Peyer's patch (tissue), 4 donors: ENCODE data around the gene ATAT1.

DNA sequence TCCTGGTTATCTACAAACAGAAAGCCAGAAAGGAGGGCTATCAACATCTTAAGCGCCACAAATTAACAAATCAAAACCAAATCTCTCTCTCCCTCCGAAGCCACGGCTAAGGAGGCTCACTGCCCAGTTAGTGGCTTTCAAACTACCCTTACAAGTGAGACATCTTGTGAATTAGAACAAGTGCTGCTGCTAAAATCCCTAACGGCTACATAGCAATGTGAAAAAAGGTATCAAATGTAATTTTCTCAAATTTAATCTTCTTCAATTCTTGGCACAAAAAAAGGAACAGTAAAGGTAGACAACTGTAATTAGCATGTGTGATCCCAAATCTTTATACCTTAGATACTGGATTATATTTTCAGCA, 1.5 kb upstream of the TRIM39 start:
- PRO-cap, result no peak
- RAMPAGE, long total RNA, 4 experiments, result start-site peak on the minus strand in 1 of 4 experiments, centred at position 227 of the sequence, 37 reads per replicate

DNA sequence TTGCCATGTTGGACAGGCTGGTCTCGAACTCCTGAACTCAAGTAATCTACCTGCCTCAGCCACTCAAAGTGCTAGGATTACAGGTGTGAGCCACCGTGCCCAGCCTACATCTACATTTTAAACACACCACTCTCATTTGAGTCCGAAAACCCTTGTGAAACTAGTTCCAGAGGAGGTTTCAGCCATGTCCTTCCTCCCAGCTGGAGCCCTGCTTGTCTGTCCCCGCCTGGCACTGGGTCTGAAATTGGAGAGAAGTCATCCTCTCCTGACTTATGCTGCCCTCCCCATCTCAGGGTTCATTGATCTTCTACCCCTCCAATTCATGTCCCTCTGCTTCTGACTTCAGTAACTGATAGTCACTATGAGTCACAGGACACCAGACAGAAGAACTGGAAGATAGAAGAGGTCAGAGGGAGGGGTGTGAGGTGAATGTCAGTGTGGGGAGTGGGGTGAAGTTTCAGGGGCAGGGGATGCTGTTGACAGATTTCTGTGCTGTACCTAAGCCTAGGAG, 854 bp upstream of the RPP21 start:
- PRO-cap, result no peak
- RAMPAGE, long total RNA, 4 experiments, result no peak in any of the 4 experiments

DNA sequence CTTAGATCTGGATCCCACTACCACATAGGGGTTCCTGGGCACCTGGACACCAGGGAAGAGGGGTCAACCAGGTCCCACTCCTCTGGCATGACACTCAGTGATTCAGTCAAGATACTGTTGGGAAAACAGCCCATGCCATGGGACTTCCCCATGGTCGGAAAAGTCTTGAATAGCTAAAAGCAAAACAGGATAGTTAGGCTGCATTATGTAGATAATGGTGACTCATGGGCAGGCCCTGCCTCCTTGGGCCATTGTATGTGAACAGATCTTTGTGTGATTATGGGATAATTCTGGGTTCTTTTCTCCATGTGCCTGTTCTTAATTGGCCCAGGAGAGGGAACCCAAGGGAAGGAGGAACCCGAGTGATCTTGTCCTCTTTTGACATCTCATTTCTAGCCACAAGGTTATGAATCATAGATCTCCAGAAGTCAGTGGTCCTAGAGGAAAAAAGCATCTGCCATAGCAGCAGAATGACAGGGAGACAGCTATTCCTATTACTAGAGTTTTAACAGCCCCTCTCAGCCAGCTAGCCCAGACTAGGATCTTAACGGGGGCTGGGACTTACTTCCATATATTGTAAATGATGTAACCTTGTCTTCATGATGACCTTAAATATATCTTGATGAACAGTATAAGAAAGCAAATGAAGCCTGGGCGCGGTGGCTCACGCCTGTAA, 7.3 kb downstream of the HLA-E start:
- PRO-cap, result no peak
- RAMPAGE, long total RNA, 4 experiments, result no peak in any of the 4 experiments

GRCh38 chr6:30500465-30501269, 11.4 kb downstream of the HLA-E start:
- PRO-cap, result bidirectional peak, plus-strand start at chr6:30500881, minus-strand start at chr6:30500777
- RAMPAGE, long total RNA, 4 experiments, result no peak in any of the 4 experiments

- PRO-cap, result no peak
- RAMPAGE, long total RNA, 4 experiments, result start-site peak on the minus strand in 2 of 4 experiments, at chr6:30546780-30547259 at its widest, 19 to 38 reads per replicate
Observed at GRCh38 chr6:30546428-30547564, 9.5 kb downstream of the GNL1 start.

DNA sequence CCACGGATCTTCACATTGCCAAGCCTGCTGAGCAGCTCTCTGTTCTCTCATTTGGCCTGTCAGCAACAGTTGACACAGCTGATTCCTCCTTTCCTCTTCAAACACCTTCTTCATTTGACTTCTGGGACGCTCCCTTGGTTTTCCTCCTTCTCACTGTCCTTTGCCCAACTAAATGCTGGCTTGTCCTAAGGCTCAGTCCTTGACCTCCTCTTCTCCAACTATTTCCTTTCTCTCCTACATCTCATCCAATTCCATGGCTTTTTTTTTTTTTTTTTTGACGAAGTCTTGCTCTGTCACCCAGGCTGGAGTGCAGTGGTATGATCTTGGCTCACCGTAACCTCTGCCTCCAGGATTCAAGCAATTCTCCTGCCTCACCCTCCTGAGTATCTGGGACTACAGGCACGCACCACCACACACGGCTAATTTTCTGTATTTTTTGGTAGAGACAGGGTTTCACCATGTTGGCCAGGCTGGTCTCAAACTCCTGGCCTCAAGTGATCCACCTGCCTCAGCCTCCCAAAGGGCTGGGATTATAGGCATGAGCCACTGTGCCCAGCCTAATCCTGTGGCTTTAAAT, 6.6 kb downstream of the GNL1 start:
- PRO-cap, result no peak
- RAMPAGE, long total RNA, 4 experiments, result start-site peak on the minus strand in 1 of 4 experiments, centred at position 260 of the sequence, 17 reads per replicate

DNA sequence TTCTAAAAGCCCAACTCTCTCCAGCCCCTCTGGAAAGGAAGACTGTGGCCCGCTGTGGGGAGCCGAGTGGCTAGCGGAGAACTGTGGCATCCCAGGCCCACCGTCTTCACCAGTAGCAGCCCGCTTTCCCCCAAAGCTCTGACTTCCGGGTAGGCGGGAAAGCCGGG, 1.0 kb downstream of the GNL1 start:
- PRO-cap, result no peak
- RAMPAGE, long total RNA, 4 experiments, result no peak in any of the 4 experiments

GRCh38 chr6:30626229-30627569, at the start of gene ATAT1:
ATAT1 (plus strand) TSS chr6:30626874.
- PRO-cap, result bidirectional peak, plus-strand start at chr6:30626915, minus-strand start at chr6:30626776
- RAMPAGE, long total RNA, 4 experiments, result start-site peak on the plus strand in 3 of 4 experiments, at chr6:30626847-30626915 at its widest, 15 to 73 reads per replicate

DNA sequence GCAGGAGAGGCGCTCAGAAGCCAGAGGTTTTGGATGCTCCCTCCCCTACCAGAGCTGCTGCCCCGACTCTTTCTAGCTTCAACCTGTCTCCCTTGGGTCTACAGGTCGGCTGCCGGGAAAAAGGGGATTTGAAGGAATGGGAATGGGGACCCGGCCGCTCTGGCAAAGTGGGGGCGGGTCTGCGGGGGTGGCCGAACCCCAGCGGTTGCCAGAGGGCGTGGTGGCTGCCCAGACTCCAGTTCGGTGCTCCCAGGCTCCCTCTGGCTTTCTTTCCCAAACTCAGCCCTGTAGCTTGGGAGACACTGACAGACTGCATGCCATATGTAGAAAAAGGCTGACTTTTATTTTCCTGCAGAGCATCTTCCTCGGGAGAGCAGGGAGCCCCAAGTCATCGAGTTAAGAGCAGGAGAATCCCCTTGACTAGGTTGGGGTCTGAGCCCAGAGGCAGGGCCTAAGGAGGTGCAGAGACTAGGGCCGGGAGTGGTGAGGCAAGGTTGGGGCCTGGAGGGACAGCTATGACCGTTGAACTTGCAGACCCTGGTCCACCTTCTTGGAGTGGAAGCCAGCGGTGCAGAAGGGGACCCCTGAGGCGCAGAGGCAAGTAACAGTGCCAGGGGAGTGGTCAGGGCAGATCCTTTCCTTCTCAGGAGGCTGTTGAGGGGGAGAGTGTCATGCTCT, 1.4 kb upstream of the PPP1R18 start:
- PRO-cap, result no peak
- RAMPAGE, long total RNA, 4 experiments, result no peak in any of the 4 experiments

GRCh38 chr6:30720696-30721908, 950 bp downstream of the TUBB start:
- PRO-cap, result unidirectional peak, plus-strand start at chr6:30720958; bidirectional peak, plus-strand start at chr6:30721595, minus-strand start at chr6:30721395
- RAMPAGE, long total RNA, 4 experiments, result no peak in any of the 4 experiments

GRCh38 chr6:30721909-30722218, 1.7 kb downstream of the TUBB start:
- PRO-cap, result no peak
- RAMPAGE, long total RNA, 4 experiments, result no peak in any of the 4 experiments

DNA sequence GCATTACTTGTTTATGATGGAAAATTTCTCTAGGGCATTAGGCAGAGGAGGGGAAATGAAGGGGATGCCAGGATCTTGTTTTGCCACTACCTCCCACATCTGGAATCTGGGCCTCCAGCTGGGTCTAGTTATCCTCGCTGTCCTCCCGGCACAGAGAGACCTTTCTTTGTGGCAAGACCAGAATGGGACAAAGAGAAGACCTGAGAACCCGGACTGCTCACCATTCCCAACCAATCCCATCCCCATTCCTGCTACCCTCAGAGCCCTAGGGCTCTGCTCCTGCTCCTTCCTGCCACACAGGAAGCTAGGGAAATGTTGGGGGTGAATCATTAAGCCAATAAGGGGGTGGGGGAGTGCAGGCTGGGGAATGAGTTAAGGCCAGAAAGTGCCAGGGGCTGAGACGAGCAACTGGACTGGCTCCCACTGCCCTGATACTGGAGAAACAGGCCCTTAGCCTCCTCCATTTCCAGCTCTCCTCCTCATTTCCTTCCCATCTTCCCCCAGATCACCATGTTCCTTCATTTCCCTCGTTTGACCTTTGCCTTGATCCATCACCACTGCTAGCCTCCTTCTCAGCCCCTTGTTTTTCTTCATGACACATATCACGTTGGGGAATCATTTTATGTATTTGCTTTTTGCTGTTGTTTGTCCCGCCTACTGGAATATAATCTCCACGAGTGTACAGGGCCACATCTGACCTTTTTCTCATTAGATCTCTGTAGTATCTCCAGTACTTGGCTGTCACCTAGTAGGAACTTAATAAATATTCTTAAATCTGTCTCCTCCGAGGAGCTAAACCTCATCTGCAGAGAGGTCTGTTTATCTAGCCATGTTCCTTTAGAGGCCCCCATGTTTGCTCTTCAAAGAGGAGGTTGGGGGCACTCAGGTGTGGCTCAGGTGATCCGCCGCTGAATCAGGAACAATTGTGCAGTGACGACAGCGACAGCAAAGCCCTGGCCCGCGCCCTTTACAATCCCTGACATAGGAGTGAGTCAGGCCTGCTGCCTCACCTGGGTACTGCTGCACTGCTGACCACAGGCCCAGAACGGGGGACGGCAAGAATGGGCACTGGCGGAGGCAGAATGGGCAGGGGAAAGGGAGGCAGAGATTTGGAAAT, 4.8 kb upstream of the IER3 start:
- PRO-cap, result unidirectional peak, plus-strand start at position 381 of the sequence; bidirectional peak, plus-strand start at position 982 of the sequence, minus-strand start at position 915 of the sequence
- RAMPAGE, long total RNA, 4 experiments, result no peak in any of the 4 experiments

DNA sequence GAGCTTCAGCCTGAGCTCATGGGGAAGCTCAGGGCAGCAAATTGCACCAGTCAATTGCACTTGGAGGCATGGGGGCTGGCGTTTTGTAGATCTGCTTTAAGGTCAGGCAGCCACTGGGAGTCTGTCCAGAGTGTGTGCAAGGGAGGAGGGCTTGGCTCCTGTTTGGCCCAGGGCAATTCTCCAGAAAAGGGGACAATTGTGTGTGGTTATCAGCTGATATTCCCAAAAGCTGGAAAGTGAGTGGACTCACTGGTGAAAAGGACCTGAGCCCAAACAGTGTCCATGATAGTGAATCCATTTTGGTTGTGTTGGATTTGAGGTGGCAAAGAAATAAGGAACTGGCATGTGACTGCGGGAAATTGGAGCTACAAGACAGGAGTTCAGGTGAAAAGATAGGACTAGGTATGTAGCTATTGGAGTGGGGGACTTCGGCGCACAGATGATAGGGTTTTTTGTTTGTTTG, 22.2 kb upstream of the IER3 start:
- PRO-cap, result no peak
- RAMPAGE, long total RNA, 4 experiments, result no peak in any of the 4 experiments

- PRO-cap, result no peak
- RAMPAGE, long total RNA, 4 experiments, result no peak in any of the 4 experiments
Observed at GRCh38 chr6:30809325-30809662, 64.9 kb upstream of the IER3 start.

DNA sequence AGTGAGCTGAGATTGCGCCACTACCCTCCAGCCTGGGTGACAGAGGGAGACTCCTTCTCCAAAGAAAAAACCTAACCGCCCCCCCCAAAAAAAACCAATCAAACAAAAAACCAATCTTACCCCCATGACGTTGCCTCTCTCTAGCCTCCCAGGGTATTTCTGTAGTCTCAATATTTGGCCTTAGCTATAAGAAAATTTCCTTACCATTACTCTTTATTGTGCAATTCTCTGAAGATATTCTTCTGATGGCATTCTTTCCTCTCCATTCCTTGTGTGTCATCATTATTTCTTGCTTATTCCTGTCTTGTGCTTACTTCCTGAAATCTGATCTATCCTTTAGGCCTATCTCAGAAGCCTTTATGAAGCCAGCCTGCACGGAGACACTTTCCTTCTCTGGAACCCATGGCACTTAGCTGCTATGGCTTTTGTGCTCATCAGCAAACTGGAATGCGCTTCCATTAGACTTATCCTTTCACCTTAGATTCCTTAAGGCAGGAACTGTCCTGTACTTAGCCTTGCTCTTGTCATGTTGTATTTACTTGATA, 65.9 kb upstream of the DDR1 start:
- PRO-cap, result no peak
- RAMPAGE, long total RNA, 4 experiments, result no peak in any of the 4 experiments

DNA sequence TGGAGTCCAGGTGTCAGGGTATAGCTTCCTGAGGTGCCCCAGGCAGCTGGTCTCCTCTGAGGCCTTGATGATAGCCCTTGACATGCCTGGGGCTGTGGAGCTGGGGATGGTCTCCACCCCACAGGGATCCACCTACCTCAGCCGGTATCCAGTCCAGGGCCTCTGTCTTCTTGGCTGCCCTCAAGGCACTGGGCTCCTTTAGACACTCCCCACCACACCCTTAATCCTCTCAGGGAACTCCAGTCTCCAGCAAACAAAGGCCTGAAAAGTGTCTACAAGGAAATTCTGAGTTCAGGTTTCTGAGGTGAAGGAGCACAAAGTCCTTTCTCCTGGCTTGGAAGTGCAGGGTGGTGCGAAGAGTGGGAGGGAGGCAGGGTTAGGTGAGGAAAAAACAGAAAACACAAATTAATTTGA, 44.6 kb upstream of the DDR1 start:
- PRO-cap, result bidirectional peak, plus-strand start at position 294 of the sequence, minus-strand start at position 164 of the sequence
- RAMPAGE, long total RNA, 4 experiments, result no peak in any of the 4 experiments

DNA sequence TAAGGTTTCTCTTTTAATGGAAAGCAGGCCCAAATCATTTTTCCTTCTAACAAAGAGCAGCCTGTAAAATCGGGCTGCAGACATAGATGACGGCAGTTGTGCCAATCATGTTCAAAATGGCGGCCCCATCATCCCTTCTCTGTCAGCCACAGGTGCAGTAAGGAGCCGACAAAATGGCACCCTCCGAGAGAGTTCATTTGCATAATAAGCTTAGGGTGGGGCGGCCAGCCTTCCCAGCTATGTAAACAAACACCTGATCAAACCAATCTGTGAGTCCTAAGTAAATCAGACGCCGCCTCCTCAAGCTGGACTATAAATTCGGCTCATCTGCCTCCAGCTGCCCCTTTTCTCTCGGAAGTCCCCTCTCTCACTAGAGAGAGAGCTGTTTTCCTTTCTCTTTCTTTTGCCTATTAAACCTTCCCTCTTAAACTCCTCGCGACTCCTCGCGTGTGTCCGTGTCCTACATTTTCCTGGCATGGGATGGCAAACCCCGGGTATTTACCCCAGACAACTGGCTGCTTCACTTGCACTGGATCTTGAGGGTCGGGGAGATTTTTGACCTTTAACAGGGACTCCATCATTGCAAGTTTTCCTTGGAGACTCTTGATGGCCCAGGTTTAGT, 8.9 kb upstream of the DDR1 start:
- PRO-cap, result no peak
- RAMPAGE, long total RNA, 4 experiments, result no peak in any of the 4 experiments

- PRO-cap, result no peak
- RAMPAGE, long total RNA, 4 experiments, result no peak in any of the 4 experiments
Observed at GRCh38 chr6:30880568-30881352, 3.6 kb upstream of the DDR1 start.

DNA sequence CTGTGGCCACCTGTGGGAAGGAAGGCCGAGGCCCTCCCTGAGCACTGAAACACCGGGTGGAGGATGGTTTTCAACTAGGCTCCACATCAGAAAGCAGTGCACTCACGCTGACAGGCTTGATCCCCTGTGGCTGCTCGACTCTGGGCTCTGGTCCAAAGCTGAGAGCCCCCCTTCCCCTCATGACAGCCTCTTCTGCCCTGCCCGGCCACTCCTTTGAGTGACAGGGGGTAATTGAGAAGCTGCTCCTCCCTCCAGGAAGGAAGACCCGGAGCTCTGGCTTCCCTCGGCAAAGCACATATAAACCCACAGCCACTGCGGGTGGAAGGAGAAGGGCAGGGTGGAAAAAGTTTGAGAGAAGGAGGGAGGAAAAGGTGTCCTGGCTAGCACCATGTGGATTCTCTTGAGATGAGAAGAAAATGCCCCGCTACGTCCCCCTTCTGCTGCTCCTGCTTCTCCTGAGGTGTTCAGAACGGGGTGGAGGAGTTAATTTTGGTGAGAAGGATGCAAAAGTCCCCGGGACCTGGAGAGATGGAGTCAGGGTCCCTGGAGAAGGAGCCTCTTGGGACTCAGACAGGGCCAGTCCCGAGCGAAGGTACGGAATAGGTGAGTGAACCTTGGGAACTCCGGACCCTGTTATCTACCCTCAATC, 43.8 kb downstream of the MUC22 start:
- PRO-cap, result no peak
- RAMPAGE, long total RNA, 4 experiments, result no peak in any of the 4 experiments

DNA sequence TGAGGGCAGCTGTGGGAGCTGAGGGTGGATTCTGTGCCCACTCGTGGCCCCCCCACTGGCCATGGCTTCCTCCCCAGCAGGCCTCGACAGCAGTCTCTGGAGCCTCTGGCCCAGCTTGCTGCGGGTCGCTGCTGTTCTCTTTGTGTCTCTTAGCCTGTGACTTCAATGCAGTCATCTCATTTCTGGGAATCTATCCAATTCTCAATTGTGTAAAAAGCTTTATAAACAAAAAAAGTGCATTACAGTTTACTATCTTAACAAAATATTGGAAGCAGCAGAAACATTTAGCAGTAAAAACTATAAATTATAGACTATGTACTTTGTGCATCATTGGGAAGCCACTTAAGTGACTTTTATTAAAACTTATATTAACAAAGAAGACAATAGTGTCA, 39.7 kb downstream of the C6orf15 start:
- PRO-cap, result no peak
- RAMPAGE, long total RNA, 4 experiments, result no peak in any of the 4 experiments